ENCODE measurements around a stretch of chr21.

DNA sequence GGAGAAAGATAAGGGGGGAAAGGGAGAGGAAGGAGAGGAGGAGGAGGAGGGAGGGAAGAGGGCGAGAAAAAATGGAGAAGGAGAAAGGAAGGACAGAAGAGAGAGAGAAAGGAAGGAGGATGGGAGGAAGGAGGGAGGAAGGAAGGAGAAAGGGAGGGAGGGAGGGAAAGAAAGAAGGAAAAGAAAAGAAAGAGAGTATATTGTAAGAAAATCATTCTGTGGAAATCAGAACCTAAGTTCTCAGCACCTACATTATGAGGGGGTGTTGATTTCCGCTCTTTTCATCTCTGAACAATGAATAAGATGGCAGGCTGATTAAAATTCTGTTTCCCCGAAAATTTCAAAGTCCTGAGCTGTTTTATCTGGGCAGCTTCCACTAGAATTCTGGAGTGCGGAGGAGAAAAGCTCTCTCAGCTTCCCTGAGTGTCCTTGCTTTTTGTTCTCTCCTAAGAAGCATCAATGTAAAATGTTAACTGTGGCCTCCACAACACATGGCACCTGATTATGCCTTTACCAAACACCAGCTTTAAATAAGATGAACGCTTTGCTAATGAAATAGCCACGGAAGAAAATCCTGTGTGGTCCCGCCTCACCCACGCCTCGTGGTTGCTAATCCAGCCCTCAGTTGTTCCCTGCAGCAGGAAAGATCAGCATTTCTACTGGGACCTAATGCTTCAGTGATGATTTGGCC is 1.6 kb upstream of the ERG start:
- PRO-cap, 2 experiments: no peak in any of the 2 experiments

DNA sequence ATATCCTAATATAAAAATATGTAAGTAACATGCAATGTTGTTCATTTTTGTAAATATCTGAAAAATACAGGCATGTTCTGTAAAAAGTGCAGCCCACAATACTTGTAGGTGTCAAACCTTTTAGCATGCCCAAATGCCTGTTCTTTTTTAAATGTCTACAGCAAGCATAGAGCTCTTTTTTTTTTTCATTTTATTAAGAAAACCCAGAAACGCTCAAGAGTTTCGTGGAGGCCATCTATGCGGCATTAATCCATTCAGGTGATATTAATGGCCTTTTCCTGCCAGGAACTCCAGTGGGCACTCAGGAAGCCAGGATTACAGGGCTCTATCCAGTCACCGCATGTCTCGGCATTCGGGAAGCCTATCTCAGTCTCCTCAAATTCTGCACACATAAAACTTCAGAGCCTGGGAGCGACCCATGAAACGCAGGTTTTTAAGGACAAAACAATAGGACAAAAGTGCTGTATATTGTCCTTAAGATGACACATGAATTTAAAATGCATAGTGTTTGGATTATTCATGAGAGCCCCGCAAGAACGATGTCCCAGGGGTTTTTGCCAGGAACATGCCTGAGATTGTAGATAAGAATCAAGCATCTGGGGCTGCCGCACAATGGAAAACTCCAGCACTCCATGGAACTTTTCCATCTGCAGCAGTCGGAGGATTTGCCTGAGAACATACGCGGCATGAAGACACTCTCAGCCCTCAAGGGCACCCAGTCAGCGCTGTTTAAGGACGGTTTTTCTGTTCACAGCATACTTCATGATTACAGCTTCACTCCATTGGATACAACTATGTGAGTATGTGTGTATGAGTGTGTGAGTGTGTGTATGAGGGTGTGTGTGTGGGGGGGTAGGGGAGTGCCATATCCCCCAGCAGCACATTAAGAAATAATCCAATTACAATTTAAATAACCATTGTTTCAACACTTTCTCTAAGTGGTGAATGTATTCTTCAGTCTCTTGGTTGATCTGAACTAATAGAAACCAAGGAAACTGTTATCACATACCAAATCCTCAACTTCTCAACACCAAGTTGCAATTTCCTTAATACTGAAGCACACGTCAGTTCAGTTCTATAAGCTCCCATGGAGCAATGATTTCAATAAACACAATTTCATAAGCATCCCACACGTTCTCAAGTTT is 5.3 kb upstream of the ERG start:
- PRO-cap, 2 experiments: no peak in any of the 2 experiments

DNA sequence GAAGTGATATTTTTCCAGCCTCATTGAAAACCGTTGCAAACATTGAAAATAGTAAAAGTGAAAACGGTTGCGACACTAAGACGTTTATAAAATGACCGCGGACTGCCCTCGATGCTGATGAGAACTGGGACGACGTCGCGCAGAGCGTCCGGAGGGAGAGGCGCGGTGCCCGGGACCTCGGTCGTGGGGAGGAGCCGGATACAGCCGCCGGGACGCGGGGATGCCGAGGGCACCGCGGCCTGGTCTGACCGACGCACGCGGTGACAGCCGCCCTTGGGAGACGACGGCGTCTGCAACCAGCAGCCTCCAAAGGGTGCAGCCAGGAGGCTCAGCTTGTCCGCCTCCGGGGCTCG is 144.5 kb upstream of the ETS2 start:
- PRO-cap, 2 experiments: peak in 2 of 2 experiments; most common plus-strand start position 117 of the sequence (in 2); most common minus-strand start position 126 of the sequence (in 2)

GRCh38 chr21:38740258-38740479 is 65.6 kb upstream of the ETS2 start:
- PRO-cap, 2 experiments: no peak in any of the 2 experiments

DNA sequence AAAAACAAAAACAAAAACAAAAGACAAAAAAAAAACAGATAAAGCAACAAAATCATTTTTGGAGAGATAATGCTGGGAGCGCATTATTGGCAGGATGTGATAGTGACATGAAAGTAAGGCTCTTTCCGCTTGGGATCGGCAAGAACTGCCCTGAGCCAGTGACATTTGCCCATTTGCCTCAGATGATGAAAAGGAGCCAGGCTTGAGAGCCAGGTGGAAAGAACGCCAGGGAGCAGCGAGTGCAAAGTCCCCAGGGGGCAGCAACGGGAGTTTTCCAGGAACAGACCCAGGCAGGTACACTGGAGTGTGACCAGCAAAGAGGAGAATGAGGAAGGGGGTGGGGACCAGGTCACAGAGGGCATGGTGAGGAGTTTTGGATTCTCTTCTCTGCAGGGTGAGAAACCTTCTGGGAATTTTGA is 10.8 kb upstream of the ETS2 start:
- PRO-cap, 2 experiments: no peak in any of the 2 experiments

DNA sequence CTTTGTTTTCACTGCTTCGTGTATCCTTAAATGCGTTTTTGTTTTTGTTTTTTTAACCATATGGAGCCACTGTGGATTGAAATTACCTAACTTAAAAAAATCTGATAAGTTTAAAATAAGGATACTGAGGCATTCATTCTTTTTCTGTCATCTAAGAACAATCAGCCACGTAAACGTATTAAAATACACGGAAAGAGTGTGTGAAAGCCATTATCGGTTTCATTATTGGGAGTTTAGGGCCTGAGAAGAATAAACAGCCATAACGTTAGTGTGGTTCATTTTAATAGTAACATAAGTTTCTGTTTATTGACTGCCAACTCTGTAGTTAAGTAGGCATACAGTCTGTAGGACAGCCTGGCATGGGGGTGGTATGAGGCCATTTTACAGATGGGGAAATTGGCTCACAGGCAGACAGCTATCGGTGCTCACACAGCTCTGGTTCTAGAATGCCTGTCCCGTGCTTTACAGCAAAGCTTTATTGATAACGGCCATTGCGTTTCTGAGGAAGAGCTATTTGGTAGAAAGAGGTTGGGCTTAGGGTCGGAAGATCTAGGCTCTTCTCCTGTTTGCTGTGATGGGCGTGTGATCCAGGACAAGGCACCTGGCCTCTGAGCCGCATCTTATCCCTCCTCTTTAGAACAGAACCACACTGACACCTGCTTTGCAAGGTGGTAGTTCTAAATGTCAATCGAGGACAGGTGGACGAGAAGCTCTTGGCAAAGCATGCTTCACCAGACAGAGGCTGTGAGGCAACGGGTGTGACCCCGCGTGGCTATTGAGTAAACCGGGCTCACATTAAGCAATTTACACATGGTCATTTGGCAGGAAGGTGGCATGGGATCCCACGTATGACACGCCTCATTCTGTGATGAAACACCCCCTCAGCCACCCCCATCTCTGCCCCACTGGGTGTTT is 14.8 kb downstream of the ETS2 start:
- PRO-cap, 2 experiments: peak in 1 of 2 experiments; most common plus-strand start position 690 of the sequence (in 1)

GRCh38 chr21:38824916-38825191 is 19.1 kb downstream of the ETS2 start:
- PRO-cap, 2 experiments: no peak in any of the 2 experiments

DNA sequence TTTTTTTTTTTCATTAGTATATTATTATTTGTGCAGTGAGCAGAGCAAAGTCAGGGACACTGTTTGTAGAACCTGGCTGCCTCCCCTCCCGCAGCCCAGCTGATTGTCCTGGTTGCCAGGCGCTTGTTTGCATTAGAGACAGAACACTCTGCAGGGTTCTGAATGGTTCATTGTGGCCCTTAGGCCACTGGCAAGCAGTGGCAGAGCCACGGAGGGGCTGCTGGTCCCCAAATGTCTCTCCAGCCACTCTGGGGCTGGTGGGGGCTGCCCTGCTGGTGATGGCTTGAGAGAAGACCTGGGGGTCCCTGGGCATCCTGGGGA is 29.0 kb downstream of the ETS2 start:
- PRO-cap, 2 experiments: no peak in any of the 2 experiments

- PRO-cap, 2 experiments: no peak in any of the 2 experiments
Measured at GRCh38 chr21:38853287-38853832, 47.6 kb downstream of the ETS2 start.

DNA sequence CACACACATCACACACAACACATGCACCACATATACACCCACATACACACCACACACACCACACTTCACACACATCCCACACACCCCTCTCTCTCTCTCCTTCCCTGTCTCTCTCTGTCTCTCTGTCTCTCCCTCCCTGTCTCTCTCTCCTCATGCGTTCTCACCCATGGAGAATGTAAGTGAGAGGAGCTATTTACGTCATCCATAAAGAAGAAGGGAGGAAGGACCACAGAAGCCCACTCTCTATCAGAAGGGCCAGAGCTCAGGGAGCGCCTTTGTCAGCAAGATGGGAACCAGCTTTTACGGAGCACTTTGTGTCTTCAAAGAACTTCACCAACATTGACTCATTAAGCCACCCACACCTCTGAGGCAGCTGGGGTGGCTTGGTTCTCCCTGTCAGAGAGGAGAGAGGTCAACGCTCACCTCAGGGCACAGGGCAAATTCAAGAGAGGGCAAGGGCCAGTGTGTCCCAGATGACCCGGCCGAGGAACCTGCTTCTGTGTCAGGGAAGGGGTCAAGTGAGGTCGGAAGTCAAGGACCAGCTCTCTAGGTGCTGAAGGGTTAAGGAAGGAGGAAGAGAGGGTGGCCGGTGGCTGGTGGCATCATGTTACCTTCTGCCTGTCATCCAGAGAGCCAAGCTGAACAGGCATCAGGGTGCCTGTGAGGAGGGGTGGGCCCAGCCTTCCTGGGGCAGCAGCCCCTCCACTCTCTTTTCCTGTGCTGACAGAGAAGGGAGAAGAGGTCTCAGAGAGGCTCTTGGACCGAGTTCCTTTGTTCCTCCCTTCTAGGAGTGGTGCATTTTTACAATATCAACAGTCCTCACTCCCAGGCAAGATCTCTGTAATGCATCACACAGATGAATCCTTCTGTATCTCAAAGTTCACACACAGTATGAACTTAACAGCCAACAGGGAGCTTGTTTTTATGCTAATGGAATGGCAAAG is 108.9 kb downstream of the ETS2 start:
- PRO-cap, 2 experiments: no peak in any of the 2 experiments

GRCh38 chr21:38985015-38986006 is 179.6 kb downstream of the ETS2 start:
- PRO-cap, 2 experiments: no peak in any of the 2 experiments

- PRO-cap, 2 experiments: no peak in any of the 2 experiments
Measured at GRCh38 chr21:39005416-39005973, 177.8 kb downstream of the PSMG1 start.

DNA sequence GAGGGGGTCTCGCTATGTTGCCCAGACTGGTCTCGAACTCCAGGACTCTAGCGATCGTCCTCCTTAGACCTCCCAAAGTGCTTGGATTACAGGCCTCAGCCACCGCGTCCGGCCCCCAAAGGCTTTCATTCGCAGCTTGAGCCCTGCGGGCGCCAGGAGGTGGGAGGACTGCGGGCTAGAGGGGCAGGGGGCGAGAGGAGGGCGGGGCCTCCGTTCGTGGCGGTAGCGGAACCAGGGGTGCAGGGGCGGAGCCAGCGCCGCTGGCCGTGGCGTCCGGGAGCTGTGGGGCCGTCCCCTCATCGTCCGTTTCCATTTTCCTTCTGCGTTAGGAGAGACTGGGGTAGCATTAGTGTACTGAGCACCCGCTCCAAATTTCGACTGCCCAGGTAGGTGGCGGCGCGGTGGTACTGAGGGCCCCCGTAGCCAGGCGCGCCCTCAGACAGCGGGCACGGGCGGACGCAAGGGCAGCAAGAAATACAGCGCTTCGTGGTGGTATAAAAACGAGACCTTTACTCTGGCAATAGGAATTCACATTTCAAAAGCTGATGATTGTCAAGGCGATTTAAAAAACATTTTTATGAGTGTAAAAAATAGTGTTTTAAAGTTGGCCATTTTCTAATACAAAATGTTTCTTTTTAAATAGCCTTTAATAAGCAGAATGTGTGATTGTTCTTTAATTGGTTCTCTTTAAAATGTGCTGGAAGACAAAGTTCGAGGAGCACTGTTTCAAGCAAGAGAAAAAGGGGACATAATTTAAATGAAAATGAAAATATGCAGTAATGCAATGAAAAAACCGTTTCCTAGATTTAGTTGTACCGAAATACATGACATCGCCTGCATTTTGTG is 661 bp upstream of the PSMG1 start:
- PRO-cap, 2 experiments: peak in 2 of 2 experiments; most common plus-strand start position 249 of the sequence (in 1); most common minus-strand start position 322 of the sequence (in 2)

DNA sequence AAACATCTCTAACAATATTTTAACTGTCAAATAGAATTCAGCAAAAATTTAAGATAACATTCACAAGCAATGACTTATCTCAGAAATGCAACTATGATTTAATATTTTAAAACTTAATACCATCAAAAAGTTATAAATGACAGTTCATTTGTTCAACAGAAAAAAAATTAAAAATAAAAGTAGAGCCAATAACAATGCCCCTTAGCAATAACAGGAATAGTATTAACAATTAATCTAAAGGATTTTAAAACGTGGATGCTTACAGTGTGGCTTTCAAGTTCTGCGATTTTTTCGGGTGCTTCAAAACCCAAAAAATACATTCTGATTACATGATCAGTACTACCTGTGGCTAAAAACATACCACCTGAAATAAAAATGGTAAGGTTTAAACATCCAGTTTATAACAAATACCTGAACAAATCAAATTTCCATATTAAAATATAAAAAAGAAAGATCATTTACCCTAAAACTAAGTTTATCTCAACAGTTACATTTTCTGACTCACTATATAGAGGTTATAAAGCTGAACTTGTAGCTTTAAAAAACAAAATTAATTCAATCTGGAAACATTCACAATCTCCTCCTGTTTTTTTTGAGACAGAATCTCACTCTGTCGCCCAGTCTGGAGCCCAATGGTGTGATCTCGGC is 36.3 kb downstream of the BRWD1 start:
- PRO-cap, 2 experiments: no peak in any of the 2 experiments

DNA sequence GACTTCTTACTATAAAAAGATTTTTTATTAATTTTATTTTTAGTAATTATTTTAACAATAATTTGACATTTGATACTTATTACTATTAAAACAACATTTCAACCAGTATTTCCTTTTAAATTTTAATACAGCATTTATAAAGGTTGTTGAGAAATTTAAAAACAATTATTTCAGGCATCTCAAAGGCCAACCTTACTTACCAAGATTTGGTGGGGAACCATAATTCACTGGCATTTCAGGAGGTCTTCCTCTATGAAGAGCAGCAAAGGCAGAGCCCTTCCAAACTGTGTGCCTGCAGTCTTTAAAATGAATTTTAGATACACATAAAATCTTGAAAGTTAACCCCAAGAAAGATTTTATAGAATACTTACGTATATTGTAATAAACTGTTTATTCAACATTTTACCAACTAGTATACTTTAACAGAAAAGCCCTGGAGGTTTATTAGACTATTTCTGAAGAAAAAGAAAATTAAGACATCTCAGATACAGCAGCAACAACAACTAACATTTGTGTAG is 17.3 kb downstream of the BRWD1 start:
- PRO-cap, 2 experiments: no peak in any of the 2 experiments

- PRO-cap, 2 experiments: no peak in any of the 2 experiments
Measured at GRCh38 chr21:39346548-39347013, 2.3 kb downstream of the HMGN1 start.

DNA sequence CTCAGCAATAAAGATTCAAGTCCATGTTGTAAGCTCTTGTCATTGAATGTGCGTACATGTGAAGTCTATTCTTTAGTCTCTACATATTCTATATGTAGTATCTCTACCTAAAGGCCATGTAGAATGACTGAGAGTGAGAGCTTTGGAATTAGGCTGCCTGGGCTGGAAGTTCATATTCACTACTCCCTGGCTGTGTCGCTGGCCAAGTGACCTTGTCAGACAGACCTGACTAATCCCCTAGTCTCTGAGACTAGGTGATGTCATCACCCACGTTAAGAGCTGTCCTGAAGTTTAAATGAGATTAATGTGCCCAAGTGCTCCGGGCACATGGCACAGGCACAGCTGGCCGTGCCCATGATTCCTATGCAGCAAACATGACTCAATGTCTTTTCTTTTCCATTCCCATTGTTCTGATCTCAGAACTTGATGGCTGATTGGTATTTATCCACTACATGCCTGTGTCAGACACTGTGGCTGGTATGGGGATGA is 180.7 kb downstream of the PCP4 start:
- PRO-cap, 2 experiments: no peak in any of the 2 experiments

- PRO-cap, 2 experiments: peak in 2 of 2 experiments; most common plus-strand start chr21:41369862 (in 1); most common minus-strand start chr21:41369798 (in 2)
Measured at GRCh38 chr21:41368845-41369950, 7.4 kb downstream of the MX2 start.

DNA sequence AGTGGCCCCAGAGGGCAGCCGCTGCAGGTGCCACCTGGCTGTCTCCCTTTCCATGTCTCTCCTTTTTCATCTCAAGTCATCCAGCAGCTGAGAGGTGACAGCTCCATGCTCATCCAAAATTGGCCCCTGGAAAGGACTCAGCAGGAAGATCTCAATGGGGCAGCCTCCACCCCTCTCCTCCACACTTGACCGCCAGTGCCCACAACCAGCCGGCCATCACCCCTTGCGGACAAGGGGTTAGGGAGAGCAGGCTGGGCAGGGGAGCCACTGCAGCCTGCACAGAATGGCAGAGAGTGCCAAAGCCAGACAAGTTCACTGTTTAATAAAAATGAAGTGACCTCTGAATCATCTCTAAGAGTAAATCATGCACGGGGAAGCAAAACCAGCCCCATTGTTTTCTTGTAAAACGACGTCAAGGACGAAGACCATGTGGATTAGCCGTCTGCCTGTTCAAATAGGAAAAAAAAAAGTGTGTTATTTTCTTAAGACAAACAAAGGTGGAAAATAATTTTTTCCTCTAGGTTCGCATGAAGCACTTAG is 39.7 kb downstream of the MX1 start:
- PRO-cap, 2 experiments: no peak in any of the 2 experiments

GRCh38 chr21:41468977-41470176 is 38.6 kb downstream of the TMPRSS2 start:
- PRO-cap, 2 experiments: no peak in any of the 2 experiments